HTR-8/SVneo (cell line): Measurements from ENCODE around the genes PLCD1, DLEC1, ACVR2B and CX3CR1.

DNA sequence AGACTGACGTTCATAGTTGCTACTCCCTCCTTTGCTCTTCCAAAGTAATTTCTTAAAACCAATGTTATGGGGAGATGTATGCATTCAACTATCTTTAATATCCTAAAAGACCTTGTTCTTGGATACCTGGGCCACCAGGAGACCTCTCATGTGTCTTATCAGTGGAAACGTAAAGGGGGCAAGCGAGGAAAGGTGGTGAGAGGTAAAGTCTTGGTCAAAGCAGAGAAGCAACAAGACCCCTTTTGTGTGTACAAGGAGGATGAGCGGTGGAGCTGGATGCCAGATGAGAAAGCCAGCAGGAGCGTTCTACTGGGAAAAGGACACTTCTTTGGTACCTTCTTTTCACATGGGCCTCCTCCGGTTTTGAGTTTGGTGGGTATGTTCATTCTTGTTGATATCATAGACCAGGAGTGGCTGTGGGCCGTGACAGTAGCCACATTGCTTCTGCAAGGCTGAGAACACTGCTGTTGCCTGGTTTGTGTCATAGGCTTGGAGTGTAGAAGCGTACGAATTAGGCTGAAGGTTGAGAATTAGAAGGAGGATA lies 47.0 kb upstream of the VILL start:
- RRBS = no CpG with 5 or more reads among the region's 9 CpGs

DNA sequence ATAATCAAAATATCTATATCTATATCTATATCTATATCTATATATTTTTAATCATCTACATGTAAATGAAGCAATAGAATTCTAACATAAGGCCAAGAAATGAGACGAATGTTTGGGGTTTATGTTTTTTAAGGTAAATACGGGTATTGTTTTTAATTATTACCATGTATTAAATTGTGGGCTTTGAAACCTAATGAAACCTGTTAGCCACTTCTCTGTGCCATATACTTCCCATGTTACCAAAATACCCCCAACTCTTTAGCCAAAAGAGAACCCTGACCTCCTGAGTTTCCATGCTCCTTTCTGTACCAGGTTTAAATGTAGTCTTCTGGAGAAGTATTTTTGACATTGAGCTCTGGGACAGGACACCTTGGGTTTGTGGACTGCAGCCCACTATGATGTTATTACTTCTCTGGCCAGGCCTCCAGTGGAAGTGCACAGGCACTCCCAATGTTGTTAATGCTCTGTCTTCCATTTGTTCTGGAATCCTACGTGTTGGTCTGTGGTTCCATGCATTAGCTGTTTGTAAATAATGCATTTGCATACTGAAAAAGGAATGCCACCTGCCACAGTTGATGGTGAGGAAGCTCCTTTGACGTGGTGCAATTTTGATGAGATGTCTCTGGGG lies 7.2 kb upstream of the VILL start:
- RRBS = no CpG with 5 or more reads among the region's 4 CpGs

DNA sequence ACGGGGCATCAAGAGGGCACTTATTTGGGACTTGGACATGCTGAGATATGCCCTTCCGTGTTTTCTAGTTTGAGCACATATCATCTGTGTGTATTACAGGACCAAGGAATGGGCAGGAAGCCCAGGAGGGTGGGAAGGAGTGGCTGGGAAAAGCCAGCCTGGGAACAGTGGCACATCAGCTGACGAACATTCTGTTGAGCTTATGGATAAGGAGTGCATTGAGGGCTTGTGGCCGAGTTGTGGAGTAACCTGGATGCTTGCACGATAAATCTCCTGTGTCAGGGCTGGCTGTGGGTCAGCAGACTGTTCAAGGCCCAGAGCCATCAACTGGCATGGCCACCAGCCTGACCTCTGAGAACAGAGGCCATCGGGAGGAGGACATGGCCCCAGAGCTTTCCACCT lies 5.0 kb upstream of the VILL start:
- RRBS = no CpG with 5 or more reads among the region's 6 CpGs

GRCh38 chr3:37992596-37993193 lies 2.1 kb downstream of the VILL start:
- RRBS = no CpG with 5 or more reads among the region's 4 CpGs

DNA sequence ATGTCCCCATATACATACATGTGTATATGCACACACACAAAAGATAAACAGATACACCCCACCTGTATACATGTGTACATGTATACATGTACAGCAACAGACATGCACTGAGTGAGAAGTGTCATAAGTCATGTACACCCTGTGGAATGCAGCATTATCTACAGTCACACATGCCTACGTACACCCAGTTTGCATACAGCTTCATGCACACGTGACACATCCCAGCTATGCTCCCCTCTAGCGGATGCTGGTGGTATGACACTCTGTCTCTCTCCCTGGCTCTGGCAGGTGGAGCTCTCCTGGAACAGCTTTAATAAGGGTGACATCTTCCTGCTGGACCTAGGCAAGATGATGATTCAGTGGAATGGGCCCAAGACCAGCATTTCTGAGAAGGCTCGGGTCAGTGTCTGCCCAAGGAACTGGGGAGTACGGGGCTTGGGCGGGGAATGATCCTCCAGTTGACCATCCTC lies 6.2 kb downstream of the VILL start:
- RRBS = no CpG with 5 or more reads among the region's 6 CpGs

GRCh38 chr3:38029455-38030319 lies at the start of gene PLCD1:
TSS of gene PLCD1 (minus strand) at chr3:38029642.
- RRBS = 31% methylated on average over 45 of the region's 77 CpGs

DNA sequence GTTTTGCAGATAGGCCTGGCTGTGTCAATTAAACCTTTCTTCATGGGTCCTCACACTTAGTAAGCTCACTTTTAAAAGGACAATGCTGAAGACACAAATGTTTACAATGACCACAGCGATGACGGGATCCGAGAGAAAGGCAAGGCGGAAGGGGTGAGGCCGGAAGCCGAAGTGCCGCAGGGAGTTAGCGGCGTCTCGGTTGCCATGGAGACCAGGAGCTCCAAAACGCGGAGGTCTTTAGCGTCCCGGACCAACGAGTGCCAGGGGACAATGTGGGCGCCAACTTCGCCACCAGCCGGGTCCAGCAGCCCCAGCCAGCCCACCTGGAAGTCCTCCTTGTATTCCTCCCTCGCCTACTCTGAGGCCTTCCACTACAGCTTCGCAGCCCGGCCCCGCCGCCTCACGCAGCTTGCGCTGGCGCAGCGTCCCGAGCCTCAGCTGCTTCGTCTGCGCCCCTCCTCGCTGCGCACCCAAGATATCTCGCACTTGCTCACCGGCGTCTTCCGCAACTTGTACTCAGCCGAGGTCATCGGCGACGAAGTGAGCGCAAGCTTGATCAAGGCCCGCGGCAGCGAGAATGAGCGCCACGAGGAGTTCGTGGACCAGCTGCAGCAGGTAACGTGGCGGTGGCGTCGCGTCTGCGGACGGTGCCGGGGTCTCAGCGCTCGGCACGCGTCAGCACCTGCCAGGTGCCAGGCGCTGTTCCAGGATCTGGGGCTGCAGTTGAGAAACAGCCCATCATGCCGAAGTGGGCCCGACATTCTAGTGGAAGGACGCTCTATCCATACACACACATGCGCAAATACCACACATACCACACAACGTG lies at the start of gene DLEC1:
Gene DLEC1, plus strand, starts transcription at position 187 of the 826 bp plus-strand sequence.
- RRBS = 30% methylated on average over 24 of the region's 65 CpGs

DNA sequence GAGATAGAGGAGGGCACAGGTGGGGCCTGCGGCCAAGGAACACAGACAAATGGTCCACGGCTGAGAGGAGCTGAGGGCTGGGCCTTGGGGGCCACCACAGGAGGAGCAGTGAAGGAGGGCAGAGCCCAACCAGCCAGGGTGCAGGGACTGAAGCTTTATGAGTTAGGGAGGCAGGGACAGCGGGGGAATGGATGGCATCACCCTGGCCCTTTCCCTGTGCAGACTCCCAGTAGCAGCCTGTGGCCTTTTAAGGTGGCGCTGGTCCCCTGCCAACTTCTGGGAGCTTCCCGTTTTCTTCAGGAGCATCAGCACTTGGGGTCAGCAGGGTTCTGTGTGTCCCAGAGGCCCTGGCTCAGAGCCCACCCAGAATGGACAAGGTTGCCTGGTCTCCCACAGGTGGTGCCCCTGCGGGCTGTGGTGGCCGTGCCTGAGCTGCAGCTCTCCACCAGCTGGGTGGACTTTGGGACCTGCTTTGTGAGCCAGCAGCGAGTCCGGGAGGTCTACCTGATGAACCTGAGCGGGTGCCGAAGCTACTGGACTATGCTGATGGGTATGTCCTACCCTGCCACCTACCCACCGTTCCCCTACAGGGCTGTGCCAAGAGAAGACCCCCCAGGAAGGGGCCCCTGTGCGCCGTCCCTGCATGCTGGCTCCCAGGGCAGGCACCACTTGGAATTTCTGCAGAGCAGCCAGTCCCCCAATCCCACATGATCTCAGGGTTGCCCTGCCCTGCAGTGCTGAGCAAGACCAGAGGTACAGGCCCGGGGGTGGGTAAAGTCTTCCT lies 15.5 kb downstream of the ACAA1 start:
- RRBS = no CpG with 5 or more reads among the region's 15 CpGs

GRCh38 chr3:38135674-38136231 lies 1.2 kb downstream of the ACAA1 start:
- RRBS = no CpG with 5 or more reads among the region's 8 CpGs

DNA sequence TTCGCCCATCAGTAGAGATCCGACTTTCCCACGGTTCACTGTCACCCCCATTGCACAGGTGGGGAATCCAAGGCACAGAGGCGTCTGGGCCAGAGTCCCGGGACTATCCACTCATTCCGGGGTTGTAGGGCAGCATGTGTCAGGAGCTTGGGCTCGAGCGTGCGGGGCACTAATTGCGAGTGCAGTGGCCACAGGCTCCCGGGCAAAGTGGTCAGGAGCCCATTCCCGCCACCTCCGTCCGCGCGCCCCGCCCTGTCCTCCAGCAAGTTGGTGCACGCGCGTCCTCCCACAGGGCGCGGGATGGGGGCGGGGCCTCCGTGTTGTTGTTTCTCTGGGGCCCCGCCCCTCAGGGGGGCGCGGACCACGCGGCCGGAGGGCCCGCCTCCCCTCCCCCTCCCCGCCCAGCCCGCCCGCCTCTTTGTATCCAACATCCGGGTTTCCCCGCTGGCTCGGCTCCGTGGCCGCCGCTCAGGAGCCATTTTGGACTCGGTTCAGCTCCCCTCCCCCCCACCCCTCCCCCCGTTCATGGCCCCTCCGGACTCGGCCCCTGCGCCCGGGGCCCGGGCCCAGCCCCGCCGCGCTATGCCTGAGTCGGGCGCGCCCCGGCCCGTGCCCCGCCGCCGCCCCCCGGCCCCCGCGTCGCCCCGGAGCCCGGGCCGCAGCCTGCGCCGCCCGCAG lies at the start of gene ACVR2B:
Gene ACVR2B, plus strand, starts transcription at position 447 of the 678 bp plus-strand sequence.
- RRBS = 2% methylated on average over 29 of the region's 68 CpGs

DNA sequence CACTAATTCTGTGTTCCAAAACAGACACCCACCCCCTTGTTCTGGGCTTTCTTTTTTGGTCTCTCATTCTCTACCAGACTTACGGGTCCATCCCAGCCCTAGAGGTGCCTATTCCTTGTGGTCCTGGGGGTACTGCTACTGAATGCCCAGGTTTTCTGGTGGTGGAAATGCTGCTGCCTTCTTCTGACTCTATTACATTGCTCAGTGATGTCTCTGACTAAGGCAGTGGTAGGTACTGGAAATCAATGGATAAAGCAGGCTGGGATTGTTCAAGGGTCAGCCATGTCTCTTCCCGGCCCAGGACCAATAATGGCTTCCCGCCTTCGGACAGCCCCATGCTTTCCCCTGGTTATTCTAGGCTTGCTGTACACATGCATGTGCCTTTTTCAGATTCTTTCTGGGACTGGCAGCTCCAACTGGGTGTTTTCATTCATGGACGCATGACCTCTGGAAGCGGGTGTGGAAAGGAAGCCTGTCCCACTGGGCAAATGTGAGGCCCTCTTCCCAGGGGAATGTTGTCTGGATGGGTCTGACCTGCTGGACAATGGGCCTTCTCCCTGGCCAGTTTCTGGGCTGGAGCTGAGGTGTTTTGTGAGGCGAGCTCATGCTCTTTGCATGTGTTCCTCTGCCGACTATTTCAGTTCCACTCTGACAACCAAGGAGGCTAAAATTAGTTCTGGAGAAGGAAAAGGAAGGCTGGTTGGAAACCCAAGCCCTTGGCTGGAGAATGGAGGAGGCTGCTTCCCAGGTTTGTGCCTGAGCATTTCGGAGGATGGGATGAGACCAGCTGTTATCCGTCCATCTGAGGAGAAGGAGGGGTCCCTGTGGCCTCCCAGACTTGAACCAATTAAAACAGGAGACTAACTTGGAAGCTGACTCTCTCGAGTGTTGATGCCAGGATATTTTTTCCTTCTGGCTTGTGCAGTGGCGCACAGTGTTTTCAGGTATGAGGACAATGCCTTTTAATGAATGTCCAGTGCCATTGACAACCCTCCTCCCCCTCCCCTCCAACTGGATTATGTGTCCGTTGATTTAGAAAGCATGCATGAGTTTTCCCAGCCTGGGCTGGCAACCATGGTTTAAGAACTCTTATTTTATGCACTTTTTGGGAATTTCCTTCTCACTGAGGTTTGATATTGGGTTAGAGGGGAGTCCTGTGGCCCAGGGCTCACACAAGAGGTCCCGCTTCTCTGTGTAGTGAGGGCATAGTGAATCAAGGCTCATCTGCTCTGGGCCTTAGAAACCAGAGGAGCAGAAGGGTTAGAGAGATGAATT lies 7.0 kb downstream of the ACVR2B start:
- RRBS = no CpG with 5 or more reads among the region's 14 CpGs

- RRBS = no CpG with 5 or more reads among the region's 3 CpGs
These were observed 26.9 kb downstream of the GORASP1 start for GRCh38 chr3:39080297-39081223.

DNA sequence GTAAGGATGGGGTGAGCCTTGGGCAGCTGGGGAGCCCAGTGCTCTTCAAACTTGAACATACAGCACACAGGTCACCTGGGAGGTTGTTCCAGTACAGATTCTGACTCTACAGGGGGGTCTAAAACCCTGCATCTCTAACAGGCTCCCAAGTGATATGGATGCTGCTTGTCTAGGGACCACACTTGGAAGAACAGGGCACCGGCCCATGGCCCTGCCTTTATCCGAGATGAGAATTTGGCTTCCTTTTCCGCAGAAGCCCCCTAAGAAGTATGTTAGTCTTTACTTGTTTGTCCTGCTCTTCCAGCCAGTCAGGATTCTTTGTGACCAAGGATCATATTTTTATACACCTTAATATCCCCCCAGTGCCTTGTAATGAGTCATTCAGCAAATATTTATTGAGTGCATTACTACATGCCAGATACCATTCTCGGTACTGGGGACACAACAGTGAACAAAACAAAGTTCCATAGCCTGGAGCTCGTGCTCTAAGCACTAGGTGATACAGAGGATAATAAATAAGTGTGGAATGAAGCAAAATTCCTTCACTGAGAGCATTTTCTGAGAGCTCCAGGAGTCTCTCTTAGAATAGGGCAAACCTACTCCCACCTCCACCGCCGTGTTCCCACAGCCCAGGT lies 18.3 kb downstream of the TTC21A start:
- RRBS = no CpG with 5 or more reads among the region's 7 CpGs

- RRBS = 98% methylated on average over 7 of the region's 21 CpGs
These were observed 9.4 kb downstream of the CSRNP1 start for GRCh38 chr3:39143808-39144601.

DNA sequence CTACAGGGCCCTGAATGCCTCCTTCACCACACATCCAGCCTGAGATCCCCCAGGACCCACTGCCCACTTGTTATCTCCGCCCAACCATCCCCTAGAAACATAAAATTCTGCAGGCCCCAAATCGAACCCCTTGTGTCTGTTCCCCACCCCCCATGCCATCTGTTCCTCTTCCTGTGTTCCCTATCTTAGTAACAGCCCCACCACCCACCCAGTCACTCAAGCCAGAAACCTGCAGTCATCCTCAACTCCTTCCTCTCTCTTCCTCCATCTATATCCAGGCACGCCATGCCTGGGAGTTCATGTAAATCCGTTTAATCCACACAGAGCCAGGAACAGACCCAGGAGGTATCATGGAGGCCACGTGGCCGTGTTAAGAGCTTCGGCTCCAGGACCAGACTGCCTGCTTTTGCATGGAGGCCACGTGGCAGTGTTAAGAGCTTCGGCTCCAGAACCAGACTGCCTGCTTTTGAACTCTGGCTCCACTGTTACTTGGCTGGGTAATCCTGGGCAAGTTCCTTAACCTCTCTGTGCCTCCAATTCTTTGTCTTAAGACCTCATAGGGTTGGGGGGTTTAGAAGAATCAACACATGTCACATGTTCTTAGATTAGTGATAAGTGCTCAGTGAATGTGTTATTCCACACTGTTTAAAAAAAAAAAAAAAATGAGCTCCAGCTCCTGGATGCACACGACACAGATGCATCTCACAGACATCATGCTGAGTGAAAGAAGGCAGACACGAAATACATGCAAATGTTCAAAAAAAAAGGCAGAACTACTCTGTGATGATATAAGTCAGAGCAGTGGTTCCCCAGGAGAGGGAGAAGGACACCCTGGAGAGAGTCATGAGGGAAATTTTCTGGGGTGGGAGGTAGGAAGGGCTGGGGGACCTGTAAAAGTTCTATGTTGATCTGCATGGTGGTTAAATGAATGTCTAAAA lies 4.7 kb downstream of the CSRNP1 start:
- RRBS = no CpG with 5 or more reads among the region's 11 CpGs

GRCh38 chr3:39150095-39150872 lies 3.1 kb downstream of the CSRNP1 start:
- RRBS = no CpG with 5 or more reads among the region's 6 CpGs

- RRBS = no CpG with 5 or more reads among the region's 3 CpGs
These were observed 550 bp downstream of the XIRP1 start for GRCh38 chr3:39191815-39192275.

DNA sequence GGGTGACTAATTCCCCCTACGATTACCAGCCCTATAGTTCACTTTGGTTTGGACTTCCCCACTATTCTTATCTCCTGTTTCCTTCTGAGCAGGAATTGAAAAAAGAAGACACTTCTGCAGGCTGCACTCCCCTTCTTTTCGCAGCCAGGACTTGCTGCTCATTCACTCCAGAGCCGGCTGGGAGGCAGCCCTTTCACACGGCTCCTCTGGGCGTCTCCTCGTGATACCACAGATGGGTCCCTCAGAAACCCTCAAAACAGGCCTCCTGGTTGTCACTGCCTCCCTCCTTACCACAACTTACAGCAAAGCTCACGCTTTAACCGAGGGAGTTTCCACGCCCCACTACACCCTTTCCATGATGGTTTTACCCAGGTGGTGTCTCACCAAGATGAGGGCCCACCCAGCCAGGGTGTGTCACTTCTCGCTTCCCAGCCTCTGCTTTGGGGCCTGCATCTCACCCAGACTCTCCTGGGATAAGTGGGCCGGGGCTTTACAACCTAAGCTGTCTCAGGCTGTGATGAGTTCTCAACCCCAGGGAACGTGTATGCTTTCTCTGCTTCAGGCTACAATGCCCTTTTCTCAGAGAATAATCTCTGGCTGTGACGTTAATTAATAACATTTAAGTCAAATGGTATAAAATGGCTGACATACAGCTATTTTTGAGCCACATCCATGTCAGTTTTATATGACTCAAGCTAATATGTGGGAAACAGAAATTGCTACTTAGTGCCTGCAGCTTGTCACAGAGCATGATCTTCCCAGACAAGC lies 11.9 kb downstream of the CX3CR1 start:
- RRBS = no CpG with 5 or more reads among the region's 13 CpGs

- RRBS = no CpG with 5 or more reads among the region's 5 CpGs
These were observed at the start of gene CX3CR1 for GRCh38 chr3:39279877-39280649. TSS of gene CX3CR1 (minus strand) at chr3:39280036.

DNA sequence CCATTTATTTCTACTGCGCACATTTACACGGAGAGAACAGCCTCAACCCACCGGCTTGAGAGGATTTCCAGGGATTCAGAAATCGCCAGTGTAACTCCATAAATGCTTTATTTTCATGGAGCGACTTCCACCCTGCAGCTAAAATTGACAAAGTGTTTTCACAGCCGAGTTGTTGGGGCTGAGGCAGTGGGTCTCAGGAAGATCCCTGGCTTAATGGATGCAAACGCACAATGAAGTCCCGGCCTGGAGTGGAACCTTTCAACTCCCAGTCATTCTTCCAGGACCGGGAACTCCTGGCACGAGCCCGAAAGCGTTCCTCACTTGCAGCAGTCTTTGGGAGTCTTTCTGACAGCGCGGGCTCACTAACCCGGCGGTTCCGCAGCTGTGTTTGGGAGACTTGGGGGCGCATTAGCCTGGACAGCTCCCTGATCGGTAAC lies 841 bp upstream of the MYRIP start:
- RRBS = 34% methylated on average over 7 of the region's 19 CpGs